Daoy (cell line): ENCODE measurements around the gene TMSB10.

DNA sequence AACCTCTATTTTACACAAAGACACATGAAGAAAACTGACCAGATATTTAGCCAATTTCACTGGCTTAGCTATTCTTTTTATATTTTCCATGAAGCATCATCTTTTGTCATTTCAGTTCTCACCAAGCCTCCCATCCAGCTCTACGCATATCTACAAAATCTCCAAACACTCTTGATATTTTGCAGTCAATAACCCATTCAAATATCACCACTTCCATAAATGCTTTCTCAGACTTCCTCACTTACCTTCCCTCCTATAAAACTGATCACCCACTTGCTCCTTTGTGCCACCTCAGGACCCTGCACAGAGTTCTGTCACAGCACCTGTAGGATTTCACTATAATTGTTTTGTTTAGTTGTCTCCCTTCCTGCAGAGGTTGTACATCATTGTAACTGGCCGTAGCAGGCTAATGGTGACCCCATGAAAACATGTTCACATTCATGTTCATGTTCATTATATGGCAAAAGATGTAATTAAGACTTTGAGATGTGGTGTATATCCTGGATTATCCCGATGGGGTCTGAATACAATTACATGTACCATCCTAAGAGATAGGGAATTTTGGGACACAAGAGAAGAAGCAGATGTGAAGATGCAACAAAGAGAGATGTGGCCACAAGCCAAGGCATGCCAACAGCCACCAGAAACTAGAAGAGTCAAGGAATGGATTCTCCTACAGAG, 13.3 kb downstream of the GCFC2 start:
- RAMPAGE, long total RNA = no peak

- RAMPAGE, long total RNA = no peak
These were observed 30.6 kb upstream of the CTNNA2 start for GRCh38 chr2:79482225-79482717.

GRCh38 chr2:80759075-80759461, 454.5 kb upstream of the LRRTM1 start:
- RAMPAGE, long total RNA = no peak

- RAMPAGE, long total RNA = no peak
These were observed 711.2 kb upstream of the LRRTM1 start for GRCh38 chr2:81015765-81016158.

GRCh38 chr2:82140008-82140389, 1835.4 kb upstream of the LRRTM1 start:
- RAMPAGE, long total RNA = no peak

DNA sequence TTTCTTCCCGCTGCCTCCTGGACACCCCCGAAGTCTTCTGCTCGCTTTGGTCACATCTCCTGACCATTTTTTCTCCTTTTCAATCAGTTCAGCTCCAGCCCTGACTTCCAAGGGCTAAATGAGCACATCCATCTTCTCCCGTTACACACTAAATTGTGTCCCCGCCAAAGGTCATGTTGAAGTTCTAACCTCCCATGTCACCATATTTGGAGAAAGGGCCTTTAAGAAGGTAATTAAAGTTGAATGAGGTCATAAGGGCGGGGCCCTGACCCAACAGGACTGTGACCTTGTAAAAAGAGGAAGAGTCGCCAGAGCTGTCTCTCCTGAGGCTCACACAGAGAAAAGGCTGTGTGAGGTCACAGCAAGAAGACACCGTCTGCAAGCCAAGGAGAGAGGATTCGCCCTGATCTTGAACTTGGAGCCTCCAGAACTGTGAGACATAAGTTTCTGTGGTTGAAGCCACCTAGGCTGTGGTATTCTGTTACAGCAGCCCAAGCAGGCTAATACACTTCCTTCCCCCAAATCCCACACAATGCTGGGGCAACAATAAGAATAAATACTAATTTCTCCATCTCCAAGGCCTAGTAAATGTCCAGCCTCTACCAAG, 24.1 kb downstream of the TRABD2A start:
- RAMPAGE, long total RNA = no peak

- RAMPAGE, long total RNA = start-site peak on the plus strand at chr2:84905652-84905680, 5,767 and 381 reads in 2 replicates
These were observed at the start of gene TMSB10 for GRCh38 chr2:84905082-84905956. Gene TMSB10, plus strand, starts transcription at chr2:84905656.

- RAMPAGE, long total RNA = no peak
These were observed 14.6 kb downstream of the TMSB10 start for GRCh38 chr2:84919821-84920750.

DNA sequence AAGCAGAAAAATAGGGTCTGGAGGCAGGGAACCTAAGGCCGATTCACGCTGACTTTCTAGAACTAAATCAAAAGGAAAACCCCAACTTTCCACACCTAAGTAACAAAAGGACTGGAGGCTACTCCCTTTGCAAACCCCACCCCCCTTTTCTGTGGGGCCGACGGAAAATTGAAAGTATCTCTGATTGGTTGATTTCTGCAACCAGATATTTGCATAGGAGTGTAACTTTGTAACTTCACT, 19.2 kb downstream of the TMSB10 start:
- RAMPAGE, long total RNA = no peak

DNA sequence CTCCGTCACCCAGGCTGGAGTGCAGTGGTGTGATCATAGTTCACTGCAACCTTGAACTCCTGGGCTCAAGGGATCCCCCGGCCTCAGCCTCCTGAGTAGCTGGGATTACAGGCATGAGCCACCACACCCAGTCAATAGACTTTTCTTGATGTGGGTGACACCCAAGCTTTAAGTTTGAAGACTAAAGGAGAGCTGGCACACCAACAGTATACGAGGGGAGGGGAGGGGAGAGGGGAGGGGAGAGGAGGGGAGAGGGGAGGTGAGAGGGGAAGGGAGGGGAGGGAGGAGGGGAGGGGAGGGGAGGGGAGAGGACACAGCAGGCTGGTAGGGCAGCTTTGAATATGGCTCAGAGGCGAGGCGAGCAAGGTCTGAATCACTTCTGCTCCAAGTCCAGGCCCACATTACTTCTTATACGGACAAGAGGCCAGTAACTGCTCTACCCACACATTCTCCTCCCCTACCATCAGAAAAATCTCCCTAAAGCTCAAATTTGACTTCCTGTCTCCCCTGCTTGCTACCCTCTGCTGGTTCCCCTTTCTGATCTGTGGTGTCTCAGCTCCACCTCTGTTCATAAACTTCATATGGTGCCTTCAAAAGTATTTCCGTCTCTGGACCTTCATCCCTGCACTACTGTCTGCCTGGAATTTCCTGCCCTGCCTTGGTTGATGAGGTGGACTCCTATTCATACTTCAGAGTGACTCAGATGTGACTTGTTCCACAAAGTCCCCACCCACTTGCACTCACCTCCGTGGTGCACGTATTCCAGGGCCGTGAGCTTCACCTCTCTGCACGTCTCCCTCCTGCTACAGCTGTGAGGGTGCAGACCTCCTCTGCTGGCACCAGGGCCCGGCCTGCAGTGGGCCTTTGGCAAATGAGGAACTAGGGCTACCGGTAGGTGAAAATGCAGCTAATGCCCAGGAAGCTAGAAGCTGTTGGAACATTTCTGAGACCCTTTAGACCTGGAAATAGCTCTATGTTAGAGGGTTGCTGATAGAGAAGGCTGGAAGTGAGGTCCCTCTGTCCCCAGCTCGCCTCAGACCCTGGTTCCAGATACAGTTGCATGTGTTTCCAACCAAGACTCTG, 24.7 kb upstream of the KCMF1 start:
- RAMPAGE, long total RNA = no peak

GRCh38 chr2:84986650-84987833, 16.1 kb downstream of the KCMF1 start:
- RAMPAGE, long total RNA = no peak

- RAMPAGE, long total RNA = no peak
These were observed 21.9 kb downstream of the TCF7L1 start for GRCh38 chr2:85155129-85155440.

GRCh38 chr2:85231825-85232430, 95.9 kb downstream of the TGOLN2 start:
- RAMPAGE, long total RNA = no peak

- RAMPAGE, long total RNA = no peak
These were observed 71.7 kb downstream of the TGOLN2 start for GRCh38 chr2:85255839-85256745.

DNA sequence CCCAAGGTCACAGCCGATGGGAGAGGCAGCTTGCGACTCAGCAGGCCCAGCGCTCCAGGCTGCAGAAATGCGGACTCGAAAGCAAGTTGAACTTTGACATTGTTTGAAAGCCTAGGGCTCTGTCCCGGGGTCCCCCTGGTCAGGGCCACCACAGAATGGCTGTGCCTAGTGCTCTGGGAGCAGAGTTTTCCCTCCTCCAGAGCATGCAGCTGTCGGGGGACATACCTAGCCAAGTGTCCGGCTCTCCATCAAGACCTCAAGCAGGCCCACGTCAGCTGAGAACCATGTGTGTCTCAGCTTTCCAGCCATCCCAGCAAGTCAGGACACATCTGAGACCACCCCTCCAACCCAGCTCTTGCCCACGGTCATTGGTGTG, 53.6 kb downstream of the TGOLN2 start:
- RAMPAGE, long total RNA = no peak

DNA sequence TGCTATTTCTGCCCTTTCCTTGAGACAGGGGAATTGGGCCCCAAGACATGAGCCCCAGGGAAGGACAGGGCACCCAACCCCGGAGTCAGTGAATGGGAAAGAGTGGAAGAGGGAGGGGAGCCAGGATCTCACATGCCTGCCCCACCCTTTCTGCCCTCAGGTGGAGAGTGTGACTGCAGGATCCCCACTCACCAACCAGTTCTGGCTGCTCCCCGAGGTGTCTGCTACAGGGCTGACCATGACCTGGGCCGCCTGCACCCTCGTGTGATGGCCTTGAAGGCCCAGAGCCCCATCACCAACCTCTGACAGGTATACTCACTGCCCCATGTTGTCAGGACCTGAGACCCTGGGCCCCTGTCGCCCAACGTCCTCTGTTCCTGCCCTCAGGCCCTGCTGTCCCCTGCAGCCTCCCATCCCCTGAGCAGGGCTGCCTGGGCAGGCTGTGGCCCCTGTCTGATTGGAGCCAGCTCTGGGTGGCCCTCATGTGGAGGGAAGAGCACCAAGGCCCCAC, 11.9 kb downstream of the TGOLN2 start:
- RAMPAGE, long total RNA = no peak

DNA sequence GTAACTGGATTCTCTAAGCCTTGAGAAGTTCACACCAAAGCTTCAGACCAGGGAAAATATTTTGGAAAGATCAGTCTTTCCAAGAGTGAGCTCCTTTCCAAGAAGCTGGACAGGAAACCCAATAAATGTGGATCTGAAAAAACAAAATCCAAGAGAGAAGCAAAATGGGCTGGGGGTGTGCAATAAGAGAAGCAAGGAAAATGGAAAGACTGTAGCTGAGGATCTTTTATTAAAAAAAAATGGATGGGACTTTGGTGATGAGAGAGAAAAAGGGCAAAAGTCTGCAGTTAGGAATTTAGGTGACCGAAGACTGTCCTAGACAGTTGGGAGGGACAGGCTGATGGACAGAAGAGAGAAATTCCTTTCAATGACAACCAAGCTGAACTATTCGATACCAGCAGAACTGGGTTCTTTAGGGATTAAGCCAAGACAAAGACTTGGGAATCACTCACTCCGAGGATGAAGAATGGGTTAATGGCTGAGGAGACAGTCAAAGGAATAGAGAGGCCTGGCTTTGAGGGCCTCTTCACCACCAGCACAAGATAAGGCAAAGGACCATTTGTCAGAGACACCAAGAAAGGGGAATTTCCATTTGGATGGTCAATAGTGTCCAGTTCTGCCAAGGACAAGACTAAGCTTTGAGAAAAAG, 7.4 kb downstream of the TGOLN2 start:
- RAMPAGE, long total RNA = no peak

- RAMPAGE, long total RNA = no peak
These were observed 497 bp downstream of the CAPG start for GRCh38 chr2:85409573-85410164.

DNA sequence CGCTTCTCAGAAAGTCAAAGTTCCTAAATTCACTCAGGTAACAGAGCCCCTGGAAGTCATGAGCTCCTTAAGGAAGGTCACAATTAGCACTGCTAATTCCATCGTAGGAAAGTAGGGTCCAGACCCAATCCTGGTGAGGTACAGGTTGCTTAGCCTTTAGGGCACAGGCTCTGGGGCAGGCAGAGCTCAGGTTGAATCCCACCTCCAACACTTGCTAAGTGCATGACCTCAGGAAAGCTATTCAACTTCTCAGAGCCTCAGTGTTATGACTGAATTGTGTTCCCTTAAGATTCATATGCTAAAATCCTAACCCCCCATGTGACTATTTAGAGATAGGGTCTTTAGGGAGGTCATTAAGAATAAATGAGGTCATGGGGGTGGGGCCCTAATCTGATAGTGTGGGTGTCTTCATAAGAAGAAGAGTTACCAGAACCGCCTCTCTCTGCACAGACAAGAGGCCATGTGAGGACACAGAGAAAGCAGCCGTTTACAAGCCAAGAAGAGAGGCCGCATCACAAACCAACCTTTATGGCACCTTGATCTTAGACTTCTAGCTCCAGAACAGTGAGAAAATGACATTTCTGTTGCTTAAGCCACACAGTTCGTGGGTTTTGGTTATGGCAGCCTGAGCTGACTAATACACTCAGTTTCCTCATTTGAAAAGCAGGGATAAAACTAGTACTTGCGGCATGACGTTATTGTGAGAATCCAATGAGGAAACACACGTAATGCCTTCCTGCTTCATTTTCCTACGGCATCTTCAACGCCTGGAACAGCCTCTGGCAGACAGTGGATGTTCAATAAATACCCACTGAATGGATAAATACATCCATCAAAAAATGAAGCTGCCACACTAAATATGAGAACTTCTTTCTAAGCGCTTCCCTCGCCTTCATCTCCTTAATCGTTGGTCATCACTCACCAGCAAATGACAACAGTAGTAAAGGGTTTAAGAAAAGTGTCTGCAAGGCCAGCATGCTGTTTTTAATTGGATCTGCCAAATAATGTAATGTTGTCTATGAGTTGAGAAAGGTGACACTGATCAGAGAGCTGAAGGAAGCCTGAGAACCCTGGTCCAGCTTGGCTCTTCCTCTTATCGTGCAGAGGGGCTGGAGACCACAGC, 10.0 kb downstream of the SH2D6 start:
- RAMPAGE, long total RNA = no peak

GRCh38 chr2:85433079-85434442, 15.0 kb downstream of the SH2D6 start:
- RAMPAGE, long total RNA = no peak